REH cell (cell line): ENCODE measurements around the genes ADAMTS10, OR7G2, ZNF699, COL5A3 and PPAN.

- PRO-cap, result no peak
These were observed 4.5 kb upstream of the ELAVL1 start for GRCh38 chr19:8009933-8010332.

GRCh38 chr19:8054151-8054560 lies 1.6 kb downstream of the CCL25 start:
- PRO-cap, result no peak

- PRO-cap, result no peak
These were observed 29.0 kb downstream of the CERS4 start for GRCh38 chr19:8237955-8238851.

DNA sequence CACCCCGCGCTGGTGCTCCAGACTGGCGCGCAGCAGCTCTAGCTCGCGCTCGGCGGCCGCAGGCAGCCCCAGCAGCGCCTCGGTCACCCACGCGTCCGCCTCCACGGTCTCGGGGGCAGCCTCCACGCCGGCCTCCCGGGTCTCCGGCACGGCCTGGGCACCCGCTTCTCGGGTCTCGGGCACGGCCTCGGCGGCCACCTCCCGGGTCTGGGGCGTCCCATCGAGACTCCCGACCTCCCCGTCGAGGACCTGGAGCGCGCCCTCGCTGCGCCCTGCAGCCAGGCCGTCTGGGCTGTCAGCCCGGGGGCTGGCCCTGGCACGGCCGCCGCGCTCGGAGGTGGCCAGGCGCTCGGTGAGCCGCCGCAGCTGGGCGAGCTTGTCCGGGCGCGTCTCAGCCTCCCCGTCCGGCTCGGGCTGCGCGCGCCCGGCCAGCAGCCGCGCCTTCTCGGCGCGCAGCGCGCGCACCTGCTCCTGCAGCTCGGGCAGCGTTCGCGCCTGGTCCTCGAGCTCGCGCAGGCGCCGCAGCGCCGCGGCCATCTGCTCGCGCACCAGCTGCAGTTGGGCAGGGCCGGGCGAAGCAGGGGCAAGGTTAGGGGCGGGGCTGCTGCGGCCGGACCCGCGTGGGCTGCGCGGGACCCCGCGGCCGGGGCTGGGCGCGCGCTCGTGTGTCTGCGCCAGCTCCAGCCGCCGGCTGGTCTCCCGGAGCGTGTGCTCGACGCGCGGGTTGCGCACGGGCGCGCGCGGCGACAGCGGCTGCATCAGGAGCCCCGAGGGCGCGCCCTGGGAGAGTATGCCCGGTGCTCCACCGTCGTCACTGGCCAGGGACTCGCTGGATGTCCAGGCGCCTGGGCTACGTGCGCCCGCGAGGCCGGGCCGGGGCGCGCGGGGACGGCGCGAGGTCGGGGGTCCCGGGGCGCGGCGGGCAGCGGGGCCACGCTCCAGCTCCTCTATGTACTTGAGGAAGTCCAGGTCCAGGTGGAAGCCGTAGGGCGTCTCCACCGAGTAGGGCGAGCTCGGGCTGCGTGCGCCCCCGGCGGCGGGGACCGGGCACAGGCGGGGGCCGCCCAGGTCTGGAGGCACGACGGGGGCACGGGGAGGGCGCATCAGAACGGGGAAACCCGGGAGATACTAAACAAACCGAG lies 8.0 kb downstream of the KANK3 start:
- PRO-cap, result bidirectional peak, plus-strand start at position 524 of the sequence, minus-strand start at position 539 of the sequence; unidirectional peak, minus-strand start at position 1,006 of the sequence

DNA sequence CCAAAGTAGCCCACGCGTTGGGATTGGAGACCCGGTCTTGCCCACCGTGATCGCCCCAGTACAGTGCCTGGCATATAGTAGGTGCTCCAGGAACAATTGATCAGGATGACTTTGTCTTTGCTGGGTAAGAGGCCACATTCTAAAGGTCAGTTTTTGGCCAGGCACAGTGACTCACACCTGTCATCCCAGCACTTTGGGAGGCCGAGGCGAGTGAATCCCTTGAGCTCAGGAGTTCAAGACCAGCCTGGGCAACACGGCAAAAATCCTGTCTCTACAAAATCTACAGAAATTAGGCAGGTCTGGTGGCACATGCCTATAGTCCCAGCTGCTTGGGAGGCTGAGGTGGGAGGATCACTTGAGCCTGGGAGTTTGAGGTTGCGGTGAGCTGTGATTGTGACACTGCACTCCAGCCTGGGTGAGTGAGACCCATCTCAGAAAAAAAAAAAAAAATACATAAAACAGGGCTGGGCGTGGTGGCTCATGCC lies 3.6 kb upstream of the ANGPTL4 start:
- PRO-cap, result no peak

DNA sequence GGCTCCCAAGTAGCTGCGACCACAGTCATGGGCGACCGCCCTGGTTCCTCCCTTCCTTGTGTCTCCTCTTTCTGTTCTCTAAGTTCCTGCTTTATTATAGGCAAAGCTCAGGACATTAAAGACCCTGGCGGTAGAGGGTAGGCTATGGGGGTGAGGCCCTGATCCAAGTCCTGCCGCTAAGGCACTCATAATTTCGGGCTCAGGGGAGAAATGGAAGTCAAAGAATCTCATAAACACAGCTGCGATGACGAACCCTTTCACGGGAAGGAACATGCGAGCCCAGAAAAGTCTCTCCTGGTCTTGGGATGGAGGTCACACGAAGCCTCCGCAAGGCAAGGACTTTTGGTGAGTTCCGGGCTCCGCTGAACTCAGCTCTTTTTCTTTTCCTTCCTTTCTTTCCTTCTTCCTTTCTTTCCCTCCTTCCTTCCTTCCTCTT lies 919 bp upstream of the ANGPTL4 start:
- PRO-cap, result bidirectional peak, plus-strand start at position 188 of the sequence, minus-strand start at position 65 of the sequence

GRCh38 chr19:8468508-8469404 lies 24.0 kb downstream of the HNRNPM start:
- PRO-cap, result no peak

GRCh38 chr19:8473999-8474709 lies 28.3 kb downstream of the PRAM1 start:
- PRO-cap, result no peak

DNA sequence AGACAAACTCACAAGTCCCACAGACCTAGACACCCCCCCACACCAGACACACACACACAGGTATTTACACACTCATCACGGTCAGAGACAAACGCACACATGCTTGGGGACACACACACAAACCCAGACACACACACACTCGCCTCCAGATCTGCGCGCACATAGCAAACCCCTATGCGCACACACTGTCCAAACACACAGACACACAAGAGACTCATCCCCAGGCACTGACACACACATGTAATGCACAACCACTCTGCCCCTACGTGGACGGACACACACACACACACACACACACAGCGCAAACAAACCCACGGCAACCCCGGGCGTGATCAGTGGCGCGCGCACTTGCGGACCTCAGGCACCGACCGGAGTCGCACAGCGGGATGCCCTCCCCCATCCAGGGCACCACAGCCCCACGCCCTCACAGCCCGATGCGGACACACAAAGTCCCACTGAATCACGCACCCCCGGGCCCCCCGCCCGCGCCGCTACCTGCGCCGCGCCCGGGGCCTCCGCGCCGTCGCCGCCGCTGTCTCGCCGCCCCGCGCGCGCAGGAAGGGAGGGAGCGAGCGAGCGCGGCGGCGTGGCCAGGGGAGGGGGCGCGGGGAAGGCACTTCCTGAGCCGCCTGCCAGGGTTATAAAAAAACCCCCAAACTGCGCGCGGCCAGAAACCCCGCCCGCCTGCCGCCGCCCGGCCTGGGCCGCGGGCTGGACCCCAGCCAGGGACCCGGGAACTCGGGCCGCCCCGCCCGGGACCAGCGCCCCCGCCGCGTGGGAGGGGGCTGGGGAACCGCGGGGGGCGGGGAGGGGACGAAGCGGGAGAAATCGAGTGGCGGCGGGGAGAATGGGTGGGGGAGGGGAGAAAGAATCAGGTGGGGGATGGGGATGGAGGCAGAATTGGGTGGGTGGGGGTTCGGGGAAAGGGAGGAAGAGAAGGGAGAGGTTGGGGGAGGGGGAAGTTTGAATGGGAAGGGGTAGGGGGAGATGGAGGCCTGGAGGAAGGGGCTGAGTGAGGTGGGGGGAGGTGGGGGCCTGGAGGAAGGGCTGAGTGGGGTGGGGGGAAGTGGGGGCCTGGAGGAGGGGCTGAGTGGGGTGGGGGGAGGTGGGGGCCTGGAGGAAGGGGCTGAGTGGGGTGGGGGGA lies at the start of gene ADAMTS10:
TSS of gene ADAMTS10 (minus strand) at position 567 of the 1,144 bp plus-strand sequence.
- PRO-cap, result bidirectional peak, plus-strand start at position 670 of the sequence, minus-strand start at position 534 of the sequence

- PRO-cap, result no peak
These were observed 76.2 kb upstream of the OR1M1 start for GRCh38 chr19:9010629-9011017.

DNA sequence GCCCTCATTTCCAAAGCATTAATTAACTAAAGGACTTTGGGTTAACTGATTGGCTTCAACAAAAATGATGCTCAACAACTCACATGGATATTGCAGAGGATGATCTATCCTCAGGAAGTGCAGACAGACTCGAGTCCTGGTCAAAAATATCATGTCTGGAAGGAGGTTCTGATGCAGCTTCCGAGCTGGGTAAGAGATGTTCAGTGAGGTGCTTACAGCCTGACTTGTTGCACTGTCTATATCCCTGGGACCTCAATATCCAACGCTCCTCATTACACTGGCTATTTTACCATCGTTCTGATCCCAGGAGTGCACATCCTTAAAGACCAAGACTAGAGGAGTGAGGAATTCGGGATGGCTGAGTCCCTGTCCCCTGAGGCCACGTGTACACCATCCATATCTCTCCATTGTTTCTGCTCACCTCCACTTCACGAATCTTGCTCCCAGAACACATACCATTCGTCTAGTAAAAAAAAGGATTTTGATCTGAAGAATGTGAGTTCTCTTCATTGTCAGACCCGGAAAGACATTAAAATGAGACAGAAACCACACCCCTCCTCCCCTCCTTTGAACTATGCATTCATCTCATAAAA lies at the start of gene OR7G2:
TSS of gene OR7G2 (minus strand) at position 245 of the 593 bp plus-strand sequence.
- PRO-cap, result no peak

GRCh38 chr19:9309093-9310446 lies at the start of gene ZNF699:
ZNF699 (minus strand) TSS chr19:9309838.
- PRO-cap, result bidirectional peak, plus-strand start at chr19:9309556, minus-strand start at chr19:9309373; bidirectional peak, plus-strand start at chr19:9309935, minus-strand start at chr19:9309688; bidirectional peak, plus-strand start at chr19:9310205, minus-strand start at chr19:9310076

DNA sequence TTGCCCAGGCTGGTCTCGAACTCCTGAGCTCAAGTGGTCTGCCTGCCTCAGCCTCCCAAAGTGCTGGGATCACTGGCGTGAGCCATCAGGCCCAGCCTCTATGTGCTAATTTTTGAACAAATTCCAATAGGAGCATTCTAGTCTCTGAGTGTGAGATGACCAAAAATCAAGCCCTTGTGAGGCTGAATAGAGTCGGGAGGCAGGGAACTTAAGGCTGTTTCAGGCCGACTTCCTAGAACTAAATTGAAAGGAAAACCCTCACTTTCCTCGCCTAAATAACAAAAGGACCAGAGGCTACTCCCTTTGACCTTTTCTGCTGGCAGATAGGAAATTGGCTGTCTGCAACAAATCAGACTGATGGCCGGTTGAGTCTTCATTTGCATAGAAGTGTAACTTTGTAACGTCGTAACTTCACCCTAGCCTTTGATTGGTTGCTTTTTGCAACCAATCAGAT lies 720 bp upstream of the ZNF559 start:
- PRO-cap, result bidirectional peak, plus-strand start outside the sequence, minus-strand start at position 367 of the sequence

- PRO-cap, result no peak
These were observed 16.8 kb downstream of the ZNF266 start for GRCh38 chr19:9418511-9419081.

DNA sequence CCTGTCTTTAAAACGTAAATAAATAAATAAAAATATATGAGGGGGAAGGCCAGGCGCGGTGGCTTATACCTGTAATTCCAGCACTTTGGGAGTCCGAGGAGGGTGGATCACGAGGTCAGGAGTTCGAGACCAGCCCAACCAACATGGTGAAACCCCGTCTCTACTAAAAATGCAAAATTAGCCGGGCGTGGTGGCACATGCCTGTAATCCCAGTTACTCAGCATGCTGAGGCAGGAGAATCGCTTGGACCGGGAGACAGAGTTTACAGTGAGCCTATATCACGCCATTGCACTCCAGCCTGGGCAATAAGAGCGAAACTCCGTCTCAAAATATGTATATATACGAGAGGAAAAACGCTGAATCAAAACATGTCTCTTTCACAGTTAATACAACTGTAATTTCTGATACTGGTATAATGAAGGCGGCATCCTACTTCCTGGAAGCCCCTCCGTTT lies 903 bp downstream of the ZNF846 start:
- PRO-cap, result no peak

DNA sequence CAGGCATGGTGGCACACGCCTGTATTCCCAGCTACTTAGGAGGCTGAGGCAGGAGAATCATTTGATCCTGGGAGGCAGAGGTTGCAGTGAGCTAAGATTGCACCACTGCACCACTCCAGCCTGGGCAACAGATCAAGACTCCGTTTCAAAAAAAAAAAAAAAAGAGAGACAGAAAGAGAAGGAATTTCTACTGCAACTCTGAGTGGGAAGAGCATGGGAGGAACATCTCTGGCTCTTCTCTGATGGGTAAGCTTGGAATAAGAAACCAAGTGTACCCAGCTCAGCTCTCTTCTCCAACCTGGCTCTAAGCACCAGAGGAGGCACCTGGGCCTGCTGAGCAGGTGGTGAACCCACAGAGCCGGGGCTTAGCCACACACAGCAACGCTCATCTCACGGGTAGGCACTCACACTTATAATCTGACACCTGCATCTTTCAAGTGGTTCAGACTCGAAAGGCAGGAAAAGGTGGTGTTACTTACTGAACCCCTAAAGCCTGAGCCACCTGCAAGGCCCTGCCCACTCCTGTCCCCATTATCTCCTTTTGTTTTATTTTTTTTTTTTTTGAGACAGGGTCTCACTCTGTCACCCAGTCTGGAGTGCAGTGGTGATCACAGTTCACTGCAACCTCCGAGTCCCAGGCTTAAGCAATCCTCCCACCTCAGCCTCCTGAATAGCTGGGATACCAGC lies 10.1 kb downstream of the FBXL12 start:
- PRO-cap, result no peak

GRCh38 chr19:9935457-9936154 lies 709 bp downstream of the OLFM2 start:
- PRO-cap, result no peak

DNA sequence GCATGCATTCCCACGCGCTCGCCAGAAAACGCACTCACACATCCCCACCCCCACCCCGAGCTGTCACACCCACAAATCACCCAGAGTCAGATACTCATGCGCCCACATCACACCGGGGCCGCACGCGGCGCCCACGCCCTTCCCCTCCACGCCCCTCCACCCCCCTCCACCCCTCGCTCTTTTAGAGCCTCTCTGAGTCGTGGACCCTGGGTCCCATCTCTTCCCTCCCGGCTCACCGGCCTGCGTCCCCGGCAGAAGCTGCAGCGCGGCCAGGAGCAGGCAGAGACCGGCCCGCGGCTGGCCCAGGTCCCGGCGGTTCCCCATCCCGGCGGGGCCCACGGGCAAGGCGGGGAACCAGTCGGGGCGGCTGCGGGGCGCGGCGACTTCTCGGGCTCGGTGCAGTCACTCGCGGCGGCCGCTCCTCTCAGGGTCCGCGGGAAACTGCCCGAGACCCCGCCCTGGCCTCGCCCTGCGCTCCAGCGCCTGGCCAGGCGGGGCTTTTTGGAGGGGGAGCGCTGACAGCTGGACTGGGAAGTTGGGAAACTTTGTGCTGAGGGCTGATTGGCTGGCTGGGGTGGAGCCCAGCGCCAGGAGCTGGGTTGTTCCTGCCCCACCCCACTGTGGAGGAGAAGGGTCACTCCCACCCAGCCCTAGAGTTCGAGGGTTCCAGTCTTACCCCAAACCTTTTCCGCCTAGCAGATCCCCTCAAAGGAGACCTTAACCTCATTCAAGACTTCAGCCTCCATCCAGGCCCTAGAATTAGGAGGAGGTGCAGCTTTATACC lies at the start of gene COL5A3:
TSS of gene COL5A3 (minus strand) at position 443 of the 784 bp plus-strand sequence.
- PRO-cap, result no peak

- PRO-cap, result no peak
These were observed 4.8 kb downstream of the SHFL start for GRCh38 chr19:10090719-10091516.

- PRO-cap, result unidirectional peak, plus-strand start at chr19:10106387
These were observed at the start of gene PPAN for GRCh38 chr19:10105820-10106946. PPAN (plus strand) TSS chr19:10106362.